Epithelial cell of alveolus of lung (primary cell): ENCODE data around the gene NR5A1.

DNA sequence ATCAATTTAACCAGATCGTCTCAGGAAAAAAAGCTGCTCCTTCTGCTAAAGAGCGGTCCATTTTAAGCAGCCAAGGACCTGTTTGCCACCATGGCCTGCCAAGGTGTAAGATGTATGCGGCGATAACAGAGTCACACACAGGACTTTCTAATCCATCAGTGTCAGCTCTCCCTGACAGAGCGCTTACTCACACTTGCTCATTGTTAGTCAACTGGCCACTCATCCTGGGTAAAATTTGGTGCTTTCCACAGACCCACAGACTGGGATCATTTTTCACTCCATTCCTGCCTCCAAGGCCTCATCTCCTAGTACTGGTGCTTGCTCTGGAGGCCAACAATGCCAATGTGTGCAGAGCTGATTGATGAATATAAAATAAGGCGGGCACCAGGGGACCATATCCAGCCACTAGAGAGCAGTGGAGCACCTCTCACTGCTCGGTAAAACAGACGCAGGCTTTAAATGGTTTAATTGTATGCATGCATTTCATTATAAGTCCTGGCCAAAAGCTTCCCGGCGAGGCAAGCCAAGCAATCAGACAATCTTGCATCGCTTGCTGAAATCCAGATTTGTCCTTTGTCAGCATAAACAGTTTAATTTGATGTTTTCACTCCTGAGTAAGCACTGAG lies 22.3 kb downstream of the PSMB7 start:
- RAMPAGE, long total RNA: no peak
- RRBS: no CpG with 5 or more reads among the region's 11 CpGs

GRCh38 chr9:124506953-124508127 lies at the start of gene NR5A1:
Gene NR5A1, minus strand, starts transcription at chr9:124507399.
- RAMPAGE, long total RNA: no peak
- RRBS: 88% methylated on average over 13 of the region's 40 CpGs

GRCh38 chr9:124624594-124625017 lies 117.4 kb upstream of the NR5A1 start:
- RAMPAGE, long total RNA: no peak
- RRBS: no CpG with 5 or more reads among the region's 1 CpG

GRCh38 chr9:124811423-124812089 lies 34.6 kb downstream of the OLFML2A start:
- RAMPAGE, long total RNA: no peak
- RRBS: no CpG with 5 or more reads among the region's 7 CpGs

DNA sequence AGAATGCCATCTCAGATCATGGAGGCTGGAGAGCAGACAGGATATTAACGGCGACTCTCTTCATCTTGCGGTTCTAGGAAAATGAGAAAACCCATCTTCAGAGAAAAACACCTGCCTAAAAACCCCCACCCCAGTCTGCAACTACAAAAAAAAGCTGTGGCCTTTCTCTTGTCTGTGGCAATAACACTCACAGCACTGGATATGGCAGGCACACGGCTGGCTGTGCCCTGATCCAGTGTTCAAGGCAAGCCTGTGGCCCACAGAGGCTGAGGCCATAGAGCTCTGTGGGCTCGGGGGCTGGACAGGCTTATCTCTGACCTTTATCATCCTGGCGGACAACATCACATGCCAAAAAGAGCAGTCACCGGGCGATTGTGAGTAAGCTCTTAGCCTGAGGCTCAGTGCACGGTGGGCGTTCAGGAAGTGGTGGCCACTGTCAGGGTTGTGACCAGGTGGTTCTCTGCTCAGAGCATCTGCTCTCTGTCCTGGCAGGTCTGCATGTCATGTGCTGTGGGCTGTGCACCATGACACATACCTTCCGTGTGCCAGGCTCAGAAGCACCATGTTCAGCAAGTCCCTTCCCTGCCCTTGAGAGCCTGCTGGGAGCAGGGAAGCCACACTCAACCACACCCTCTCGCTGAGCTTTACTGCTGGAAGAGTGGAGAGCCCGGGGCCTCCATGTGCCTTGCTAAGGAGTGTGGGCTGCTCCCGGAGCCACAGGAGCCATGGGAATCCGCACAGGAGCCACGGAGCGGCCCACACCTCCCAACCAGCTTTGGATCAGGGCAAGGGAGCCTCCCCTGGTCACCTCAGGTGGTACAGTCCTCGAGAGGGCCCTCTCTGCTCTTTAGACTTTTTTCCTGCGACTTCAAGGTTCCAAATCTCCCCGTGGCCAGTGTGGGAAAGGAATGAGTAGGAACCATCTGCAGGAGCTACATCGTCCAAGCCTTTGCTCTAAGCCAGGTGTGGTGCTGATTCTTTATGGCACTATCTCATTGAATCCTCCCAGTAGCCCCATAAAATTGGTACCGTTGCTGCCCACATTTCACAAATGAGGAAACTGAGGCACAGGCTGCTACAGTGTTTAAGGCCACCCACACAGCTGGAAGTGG lies 34.5 kb upstream of the WDR38 start:
- RAMPAGE, long total RNA: no peak
- RRBS: no CpG with 5 or more reads among the region's 22 CpGs

DNA sequence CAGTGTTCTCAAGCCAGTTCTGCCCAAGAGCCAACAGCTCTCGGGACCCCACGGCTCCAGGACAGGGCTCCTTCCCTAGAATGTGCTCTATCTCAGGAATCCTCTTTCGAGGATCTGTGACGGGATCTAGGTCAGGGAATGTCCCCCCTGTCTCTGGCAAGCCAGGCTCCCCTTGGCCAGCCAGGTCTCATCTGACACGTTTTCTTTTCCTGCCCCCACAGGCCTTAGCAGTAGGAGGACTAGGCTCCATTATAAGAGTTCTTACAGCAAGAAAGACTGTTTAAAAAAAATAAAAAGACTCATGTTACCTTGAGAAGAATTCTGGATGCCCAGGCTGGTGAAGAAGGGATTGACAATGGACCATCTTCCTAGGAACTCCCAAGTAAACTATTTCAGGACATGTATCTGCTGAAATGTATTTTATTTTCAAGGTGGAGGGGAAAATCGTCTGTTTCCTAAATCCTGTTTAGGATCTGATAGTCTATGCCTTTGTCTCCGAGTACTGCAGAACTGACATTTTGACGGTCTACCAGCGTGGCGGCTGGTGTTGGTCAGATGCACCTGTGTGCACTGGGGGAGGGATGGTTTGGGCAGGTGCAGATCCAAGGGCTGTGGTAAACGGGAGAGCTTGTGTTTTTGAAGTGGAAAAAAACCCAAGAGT lies 14.9 kb downstream of the ARPC5L start:
- RAMPAGE, long total RNA: no peak
- RRBS: no CpG with 5 or more reads among the region's 11 CpGs

GRCh38 chr9:124877318-124878051 lies 15.6 kb downstream of the ARPC5L start:
- RAMPAGE, long total RNA: no peak
- RRBS: no CpG with 5 or more reads among the region's 10 CpGs

DNA sequence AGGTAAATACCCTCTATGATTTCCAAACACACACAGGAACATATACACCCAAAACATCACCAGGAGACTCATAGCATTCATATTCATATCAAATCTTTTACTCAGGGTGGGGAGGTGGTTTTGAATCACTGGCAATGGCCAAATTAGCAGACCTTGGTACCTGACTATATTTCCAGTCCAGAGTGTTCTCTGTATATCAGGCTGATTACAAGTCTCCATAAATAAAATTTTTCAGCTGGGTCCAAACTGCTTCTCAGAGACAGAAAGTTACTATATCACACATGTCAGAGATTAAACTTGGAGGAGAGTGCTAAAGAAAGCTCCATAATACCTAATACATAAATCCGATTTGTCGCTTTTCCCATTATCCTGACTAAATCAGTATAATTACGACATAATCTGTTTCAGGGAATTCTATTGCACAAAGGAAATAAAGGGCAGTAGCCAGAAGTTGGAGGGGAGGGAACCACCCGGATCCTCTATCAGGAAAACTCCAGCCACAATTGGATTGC lies 6.9 kb upstream of the GOLGA1 start:
- RAMPAGE, long total RNA: no peak
- RRBS: no CpG with 5 or more reads among the region's 4 CpGs

GRCh38 chr9:125145121-125145593 lies 1.8 kb upstream of the SCAI start:
- RAMPAGE, long total RNA: no peak
- RRBS: no CpG with 5 or more reads among the region's 3 CpGs

GRCh38 chr9:125288515-125289170 lies 27.0 kb downstream of the GAPVD1 start:
- RAMPAGE, long total RNA: no peak
- RRBS: no CpG with 5 or more reads among the region's 5 CpGs

DNA sequence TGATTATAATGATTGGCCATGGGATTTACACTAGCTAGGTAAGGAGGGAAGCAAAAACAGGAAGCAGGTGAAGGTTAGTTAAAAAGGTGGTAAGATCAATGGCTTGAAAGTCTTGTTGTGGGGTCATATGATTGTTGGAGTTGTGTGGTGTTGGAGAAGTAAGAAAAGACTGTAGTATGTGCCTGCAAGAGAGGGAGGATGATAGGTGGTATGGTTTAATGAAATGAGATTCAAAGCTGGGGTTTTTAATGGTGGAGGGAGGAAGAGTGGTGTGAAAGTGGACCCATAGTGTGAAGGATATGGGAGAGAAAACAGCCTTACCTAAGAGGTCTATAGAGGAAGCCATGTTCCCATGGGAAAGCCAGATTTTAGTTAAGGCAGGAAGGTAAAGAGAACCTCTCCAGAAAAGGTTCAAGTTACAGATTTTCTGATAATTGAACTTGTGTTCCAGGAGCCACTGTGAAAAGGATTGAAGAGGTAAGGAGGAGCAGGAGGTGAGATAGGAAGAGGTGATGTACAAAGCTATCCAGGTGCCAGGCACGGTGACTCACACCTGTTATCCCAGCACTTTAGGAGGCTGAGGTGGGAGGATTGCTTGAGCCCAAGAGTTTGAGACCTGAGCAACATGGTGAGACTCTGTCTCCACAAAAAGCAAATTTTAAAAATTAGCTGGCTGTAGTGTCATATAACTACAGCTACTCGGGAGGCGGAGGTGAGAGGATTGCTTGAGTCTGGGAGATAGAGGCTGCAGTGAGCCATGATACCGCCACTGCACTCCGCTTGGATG lies 30.0 kb downstream of the GAPVD1 start:
- RAMPAGE, long total RNA: no peak
- RRBS: no CpG with 5 or more reads among the region's 5 CpGs

DNA sequence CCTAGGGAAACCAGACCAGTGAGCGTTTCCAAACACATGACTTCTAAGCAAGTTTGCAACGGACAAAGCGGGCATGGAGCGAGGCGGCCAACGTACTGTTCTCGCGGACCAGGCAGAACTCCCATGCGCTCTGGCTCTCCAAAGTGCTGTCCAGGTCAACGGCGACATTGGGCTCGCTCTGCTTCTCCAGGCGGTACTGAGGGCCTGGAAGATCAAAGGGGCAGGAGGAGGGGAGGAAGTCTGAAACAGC lies 200.9 kb downstream of the MAPKAP1 start:
- RAMPAGE, long total RNA: no peak
- RRBS: no CpG with 5 or more reads among the region's 13 CpGs

DNA sequence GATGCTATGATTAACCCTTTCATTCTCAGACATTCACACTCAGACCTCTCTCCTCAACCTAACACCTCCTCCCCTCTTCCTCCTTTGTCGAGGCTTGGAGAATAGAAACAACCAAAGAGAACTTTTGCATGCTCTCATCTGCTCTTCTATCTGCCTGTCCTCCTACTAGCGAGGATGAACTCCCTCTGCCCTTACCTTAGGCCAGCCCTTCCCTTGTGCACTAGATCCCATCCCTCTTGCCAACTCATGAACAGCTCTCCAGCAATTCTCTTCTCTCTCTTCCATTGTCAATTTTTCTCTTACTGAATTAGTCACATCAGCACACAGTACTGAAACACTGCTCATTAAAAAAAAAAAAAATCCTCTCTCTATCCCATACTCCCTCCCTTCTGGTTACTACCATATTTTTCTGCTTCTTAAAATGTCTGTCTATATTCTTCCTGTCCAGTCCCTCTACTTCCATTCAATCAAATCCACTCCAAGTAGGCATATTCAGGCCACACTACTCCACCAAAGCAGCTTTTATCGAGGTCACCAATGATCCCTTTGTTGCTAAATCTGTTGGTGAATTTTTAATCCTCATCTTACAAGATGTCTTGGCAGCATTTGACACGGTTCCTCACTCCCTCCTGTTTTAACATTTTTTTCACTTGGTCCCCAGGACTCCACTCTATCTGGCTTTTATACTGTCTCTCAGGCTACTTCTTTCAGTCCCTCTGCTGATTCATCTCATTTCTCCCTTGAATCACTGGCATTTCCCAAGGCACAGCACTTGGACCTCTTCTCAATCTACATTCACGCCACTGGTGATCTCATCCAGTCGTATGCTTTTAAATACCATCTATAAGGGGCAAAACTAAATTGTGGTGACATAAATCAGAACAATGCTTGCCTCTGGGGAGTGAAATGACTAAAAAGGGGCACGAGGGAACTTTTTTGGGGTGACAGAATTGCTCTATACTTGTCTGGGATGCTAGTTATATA lies 47.3 kb downstream of the MAPKAP1 start:
- RAMPAGE, long total RNA: no peak
- RRBS: no CpG with 5 or more reads among the region's 7 CpGs

DNA sequence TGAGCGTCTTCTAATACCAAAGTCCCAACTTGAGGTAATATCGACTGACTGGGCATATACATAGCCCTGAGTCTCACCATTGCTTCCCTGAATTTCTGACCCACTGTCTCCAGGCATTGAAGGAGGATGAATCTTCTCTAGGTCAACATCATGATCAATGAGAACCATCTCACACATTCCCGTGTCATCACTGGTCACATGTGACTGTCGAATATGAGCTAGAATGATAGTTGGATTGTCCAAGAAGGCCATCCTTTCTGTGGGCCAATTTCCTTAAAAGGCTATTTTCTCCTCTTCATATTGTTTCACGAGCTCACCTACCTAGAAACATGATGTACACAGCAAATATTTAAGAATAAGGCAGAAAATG lies 34.7 kb downstream of the MAPKAP1 start:
- RAMPAGE, long total RNA: no peak
- RRBS: no CpG with 5 or more reads among the region's 5 CpGs

DNA sequence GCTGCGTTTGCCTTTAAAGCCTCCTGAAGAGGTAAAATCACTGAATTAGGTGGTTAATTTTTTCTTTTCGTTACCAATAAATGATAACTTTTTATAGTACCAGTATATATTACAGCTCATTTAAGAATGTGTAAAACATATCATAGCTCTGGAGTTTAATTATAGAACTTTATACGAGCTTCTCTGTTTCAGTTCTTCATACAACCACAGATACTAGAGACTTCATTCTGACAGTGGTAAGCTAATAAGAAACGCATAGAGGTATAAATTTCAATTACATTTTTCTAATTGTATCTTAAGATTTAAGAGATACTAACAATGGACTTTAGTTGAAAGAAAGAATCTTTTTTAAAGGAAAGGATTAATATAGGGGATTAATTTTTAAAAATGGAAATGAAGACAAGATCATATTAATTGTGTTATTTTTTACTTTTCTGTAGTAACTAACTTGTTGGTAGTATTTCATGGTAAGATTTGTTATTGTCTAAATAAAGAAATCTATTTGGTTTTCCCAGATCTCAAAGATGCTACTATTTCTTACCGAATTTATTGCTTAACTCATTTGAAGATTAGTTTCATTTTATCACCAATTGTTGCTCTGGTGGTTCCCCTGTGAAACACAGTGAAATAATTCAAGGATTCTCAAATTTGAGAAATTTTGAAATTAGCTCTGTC lies 74.1 kb downstream of the PBX3 start:
- RAMPAGE, long total RNA: no peak
- RRBS: no CpG with 5 or more reads among the region's 5 CpGs

DNA sequence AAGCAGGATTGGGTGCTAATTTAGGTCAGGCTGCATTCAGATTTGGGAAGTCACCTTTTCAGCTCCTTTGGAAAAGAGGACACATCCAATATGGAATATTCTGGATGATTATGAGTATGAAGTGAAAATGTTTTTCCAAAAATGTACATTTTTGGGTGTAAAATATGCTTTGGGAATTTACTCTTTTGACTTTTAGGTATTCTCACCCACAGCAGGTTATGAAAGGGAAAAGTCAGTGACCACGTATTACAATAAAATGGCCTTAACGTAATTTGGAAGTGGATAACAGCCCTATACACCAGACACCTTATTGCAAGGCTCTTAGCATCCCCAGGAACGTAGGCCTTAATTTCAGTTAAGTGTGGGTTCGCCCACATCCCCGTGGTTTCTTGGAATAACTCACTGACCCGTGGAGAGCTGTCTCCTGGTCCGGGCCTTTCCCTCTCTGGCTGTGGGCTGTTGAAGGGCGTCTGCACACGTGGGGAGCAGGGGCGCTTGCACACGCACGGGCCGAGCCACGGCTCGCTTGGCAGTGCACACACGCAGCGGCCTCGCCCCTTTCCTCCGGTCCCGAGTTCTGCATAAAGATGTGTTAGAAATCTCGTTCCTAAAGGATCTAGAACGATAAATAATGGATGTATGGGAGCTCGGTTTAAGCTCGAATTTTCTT lies 141.8 kb downstream of the PBX3 start:
- RAMPAGE, long total RNA: no peak
- RRBS: no CpG with 5 or more reads among the region's 24 CpGs

GRCh38 chr9:125915549-125915963 lies 168.4 kb downstream of the PBX3 start:
- RAMPAGE, long total RNA: no peak
- RRBS: no CpG with 5 or more reads among the region's 8 CpGs

DNA sequence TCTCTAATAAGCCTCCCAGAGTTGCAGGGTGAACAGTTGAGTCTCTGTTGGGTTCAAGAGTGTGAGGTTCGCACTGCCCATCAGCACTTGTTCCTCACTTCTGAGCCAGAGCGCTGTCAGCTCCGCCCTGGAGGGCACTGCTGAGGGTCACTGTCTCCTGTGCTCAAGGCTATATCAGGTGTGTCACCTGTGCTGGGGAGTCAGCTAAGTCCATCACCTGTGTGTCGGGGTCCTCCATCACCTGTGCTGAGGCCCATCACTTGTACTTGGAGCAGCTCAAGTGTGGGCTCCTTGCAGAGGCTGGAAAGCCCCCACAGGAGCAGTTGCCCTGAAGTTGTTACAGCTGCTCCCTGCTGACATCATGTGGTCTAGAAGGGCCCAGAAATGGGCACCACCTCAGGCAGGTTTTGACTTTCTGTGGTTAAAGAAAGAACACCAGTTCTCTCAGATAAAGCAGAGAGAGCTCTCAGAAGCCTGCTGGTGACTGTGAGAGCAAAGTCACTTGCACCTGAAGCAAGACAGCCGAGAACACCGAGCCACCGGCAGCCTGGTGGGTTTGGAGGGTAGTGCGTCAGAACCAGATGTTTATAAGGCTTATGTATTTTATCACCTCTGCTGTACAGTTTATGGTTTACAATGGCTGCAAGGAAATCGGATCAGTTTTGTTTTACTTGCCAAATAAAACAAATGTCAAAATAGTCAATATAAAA lies 70.4 kb downstream of the MVB12B start:
- RAMPAGE, long total RNA: no peak
- RRBS: no CpG with 5 or more reads among the region's 9 CpGs

DNA sequence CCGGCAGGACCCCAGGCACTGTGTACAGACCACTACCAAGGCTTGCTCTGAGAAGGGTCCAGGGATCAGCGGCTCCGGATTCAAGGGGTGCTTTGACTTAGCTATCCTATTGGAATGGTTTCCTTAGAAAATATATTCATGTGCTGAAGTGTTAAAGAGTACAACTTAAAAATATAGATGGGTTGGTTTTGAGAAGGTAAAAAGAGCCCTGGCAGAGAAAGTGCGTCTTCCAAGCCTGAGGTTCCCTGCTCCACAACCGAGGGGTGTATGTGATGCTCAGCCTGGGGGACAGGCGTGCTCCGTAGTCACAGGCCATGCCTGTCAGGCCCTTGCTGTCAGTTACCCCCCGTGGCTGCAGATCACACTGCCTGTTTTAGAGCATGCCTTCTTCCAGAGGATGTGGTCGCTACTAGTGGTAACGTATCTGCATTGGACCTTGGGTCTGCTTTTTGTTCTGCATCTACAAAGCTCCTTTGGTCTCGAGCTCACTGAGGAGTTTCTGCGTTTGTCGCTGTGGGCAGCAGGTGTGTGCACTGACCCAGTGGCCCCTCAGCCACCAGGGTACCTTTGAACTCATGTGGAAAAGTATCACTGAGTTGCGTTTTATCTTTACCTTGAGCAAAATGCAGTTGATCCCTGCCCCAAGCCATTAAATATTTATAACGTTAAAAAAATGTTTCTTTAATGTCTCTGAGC lies 142.8 kb downstream of the MVB12B start:
- RAMPAGE, long total RNA: no peak
- RRBS: 79% methylated on average over 3 of the region's 15 CpGs

- RAMPAGE, long total RNA: no peak
- RRBS: 18% methylated on average over 14 of the region's 42 CpGs
These were observed 131.3 kb upstream of the LMX1B start for GRCh38 chr9:126482237-126482943.